ENCODE data around the gene GTPBP8.

GRCh38 chr3:110311393-110311742 lies 760.2 kb upstream of the NECTIN3 start:
- PRO-cap, 2 experiments = no peak in any of the 2 experiments

DNA sequence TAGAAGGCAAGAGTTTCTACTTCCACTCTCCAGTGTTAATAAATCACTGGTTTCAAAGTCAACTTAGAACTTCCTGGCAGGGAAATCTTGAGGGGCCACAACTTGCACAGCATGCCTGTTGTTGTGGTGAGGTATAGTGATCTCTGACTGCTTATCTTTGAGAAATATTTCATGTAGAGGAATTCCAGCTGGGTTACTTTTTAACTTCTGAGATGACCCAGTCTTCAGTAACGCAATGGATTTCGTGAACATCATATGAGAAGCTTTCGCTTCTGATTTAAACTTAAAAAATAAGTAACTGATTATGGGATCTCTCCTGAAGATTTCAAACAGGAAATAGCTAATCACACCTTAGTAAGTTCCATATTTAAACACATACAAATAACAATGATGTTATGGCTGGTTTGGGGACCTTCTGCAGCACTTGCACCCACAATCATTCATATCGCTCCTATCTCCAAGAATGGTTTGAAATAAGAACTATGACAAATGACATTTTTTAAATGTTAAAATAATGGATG lies 726.6 kb upstream of the NECTIN3 start:
- PRO-cap, 2 experiments = no peak in any of the 2 experiments

DNA sequence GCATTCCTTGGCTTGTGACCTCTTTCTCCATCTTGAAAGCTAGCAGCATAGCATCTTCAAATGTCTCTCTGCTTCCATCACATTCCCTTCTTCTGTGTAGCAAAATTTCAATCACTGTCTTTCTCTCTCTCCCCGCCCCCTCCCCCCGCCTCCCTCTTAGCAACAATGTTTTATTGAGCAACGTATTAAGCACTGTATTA lies 373.8 kb upstream of the NECTIN3 start:
- PRO-cap, 2 experiments = no peak in any of the 2 experiments

GRCh38 chr3:110888350-110889590 lies 182.8 kb upstream of the NECTIN3 start:
- PRO-cap, 2 experiments = no peak in any of the 2 experiments

DNA sequence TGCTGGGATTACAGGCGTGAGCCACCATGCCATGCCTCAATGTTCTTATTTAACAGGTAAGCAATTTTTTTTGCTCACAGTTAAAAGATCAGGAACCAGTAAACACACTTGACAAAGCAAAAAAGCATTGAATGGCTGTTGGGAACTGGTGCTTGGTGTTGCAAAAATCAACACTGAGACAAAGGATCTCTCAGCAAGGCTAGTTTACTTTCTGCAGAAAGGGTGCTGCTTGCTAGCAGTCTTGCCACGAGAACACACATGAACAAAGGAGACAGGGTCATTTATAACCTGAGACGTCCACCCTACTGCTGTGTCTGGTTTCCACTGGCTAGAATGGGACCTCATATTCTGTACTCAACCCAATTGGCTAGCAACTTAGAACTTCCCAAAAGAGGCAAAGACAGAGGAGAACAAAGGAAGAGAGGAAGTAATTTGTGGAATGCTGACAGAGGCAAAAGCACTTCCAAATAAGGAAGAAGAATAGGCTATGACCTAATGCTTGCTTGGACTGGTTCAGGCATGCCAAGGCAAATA lies 107.2 kb upstream of the NECTIN3 start:
- PRO-cap, 2 experiments = no peak in any of the 2 experiments

DNA sequence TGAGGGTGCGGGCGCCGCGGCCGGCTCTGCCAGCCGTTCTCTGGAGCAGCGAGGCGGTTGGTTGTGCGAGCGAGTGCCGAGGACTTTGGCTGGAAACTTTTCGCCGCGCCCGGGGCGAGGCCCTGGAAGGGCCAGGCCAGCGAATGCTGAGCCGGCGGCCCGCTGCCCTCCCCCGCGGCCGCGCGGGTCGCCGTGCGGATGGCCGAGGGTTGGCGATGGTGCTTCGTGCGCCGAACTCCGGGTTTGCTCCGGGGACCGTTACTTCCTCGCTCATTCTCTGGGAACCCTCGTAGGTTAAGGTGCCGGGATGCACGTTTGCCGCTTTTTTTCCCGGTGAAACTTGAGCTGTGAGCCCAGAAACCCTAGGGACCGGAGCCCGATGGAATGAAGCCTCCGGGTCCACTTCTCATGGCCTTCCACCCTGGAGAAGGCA lies 622 bp downstream of the NECTIN3 start:
- PRO-cap, 2 experiments = no peak in any of the 2 experiments

- PRO-cap, 2 experiments = no peak in any of the 2 experiments
Measured at GRCh38 chr3:111547104-111548127, 5.4 kb downstream of the CD96 start.

DNA sequence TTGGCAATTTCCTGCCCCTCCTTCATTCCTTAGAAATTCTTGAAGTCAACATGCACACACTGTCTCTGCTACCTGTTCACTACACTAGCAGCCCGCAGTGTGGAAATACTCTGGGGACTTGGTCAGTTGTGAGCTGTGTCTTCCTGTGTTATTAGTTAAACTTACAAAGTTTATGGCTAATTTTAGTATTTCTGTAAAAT lies 4.9 kb downstream of the ZBED2 start:
- PRO-cap, 2 experiments = no peak in any of the 2 experiments

- PRO-cap, 2 experiments = no peak in any of the 2 experiments
Measured at GRCh38 chr3:111610667-111611226, 15.6 kb upstream of the ZBED2 start.

GRCh38 chr3:111732267-111732747 lies 57.8 kb downstream of the PLCXD2 start:
- PRO-cap, 2 experiments = no peak in any of the 2 experiments

DNA sequence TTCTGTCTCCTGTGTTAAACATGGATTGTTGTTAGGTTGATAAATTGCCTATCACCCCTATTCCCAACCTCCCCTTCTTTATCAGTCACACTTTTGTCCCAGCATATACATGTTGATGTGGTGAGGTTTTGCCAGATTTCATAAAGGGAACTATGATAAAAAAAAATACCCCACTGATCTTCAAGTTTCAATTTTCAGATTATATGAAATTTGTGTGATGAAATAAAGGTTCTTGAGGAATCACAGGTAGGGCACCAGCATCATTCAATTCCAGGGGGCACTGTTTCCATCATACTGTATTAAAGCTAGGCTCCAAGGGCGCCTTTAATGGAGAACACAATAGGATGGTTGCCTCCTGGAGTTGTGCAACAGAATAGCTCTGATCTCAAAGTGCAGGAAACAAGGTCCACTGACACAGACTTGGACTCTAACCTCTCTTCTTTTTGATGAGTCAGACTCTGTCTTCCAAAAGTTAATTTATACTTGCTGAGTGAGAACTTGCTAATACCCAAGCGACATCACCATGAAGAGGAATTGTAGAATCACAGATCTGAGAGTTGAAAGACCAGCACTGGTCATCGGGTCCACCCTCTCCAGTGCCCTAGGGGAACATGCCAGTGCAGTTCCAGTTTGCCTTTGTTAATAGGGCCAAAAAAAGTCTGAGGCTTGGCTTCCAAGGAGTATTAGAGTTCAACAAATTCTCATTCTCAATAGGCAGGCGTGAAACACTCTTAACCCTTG lies 90.1 kb downstream of the PLCXD2 start:
- PRO-cap, 2 experiments = no peak in any of the 2 experiments

DNA sequence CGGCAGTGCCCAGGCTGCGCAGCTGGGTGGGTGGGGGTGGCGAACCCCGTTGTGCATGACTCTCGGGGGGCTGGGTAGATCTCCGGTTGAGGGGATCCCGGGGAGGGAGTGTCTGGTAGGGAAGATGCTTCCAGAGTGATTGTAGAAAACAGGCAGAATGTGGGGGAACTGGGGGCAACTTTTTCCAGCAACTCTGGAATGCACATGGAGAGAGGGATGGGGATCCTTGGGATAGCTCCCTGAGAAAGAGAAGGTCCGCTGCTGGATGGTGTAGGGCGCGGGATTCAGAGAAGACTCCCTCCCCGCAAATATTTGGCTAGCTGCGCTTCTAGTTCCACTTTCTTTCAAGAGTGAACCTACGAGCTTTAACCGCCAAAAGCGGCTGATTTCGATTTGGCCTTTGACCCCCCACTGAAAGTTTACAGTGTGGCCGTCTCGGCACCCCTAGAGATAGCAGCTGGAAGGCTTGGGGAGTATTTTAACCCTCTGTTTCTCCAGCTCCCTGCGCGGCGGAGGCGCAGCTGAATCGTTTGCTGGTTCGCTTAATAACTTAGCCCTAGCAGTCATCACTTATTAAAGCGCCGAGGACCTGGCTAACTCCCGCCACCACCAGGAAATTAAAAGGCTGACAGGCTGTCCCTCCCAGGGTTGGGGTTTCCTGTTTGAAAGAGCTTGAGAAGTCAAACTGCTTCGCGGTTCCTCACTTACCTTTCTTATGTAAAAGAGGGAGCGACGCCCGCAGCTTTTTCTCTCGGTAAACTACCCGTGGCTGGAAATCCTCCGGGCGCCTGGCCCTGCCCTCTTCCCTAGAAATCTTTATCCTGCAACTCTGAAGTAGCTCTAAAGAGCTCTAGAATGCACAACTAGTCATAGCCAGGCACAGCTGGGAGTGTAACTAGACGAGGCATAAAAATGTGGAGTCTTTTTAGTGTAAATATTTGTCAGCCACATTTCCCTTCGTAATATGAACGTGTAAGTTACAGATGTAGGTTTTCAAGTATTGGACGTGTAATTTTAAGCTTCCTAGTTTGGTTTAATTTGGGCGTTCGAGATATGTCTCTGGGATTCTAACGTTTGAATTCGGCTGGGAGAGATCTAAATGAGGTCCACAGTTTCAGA lies 1.2 kb downstream of the PHLDB2 start:
- PRO-cap, 2 experiments = peak in 2 of 2 experiments; most common plus-strand start position 710 of the sequence (in 1); most common minus-strand start position 547 of the sequence (in 2)

DNA sequence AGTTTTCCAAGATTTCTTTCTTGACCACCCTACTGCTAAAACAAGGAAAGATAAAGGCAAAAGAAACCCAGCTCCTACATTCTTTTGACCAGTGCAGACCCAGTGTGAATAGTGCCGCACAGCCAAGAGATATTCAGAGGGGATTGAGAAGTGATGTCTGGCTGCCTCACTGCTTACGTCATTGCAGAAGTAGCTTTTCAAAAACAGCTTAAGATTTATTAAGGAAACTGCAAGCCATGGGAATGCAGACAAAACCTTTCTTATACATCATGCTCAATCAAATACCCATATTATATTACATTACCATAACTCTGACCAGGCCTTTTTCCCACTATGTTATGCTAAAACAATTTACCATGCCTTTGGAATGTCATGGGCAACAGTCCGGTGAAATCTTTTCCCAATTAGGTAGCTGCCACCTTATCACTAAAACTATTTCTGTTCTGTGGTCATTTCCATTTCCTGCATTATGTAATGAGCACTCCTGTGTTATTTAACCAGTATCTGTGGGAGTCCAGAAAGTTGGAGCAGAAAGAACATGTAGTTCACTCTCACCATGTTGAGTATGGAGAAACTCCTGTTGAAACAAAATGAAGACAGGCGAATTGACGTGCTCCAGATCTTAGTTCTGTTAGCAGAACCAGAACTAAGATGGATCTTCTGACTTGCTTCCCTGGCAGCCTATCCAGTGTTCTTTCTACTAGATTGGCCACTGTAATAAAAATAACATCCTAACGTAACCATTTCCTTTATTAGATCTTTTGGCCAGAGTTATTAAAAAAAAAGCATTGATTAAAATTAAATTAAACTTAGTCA lies 6.1 kb downstream of the PHLDB2 start:
- PRO-cap, 2 experiments = no peak in any of the 2 experiments

DNA sequence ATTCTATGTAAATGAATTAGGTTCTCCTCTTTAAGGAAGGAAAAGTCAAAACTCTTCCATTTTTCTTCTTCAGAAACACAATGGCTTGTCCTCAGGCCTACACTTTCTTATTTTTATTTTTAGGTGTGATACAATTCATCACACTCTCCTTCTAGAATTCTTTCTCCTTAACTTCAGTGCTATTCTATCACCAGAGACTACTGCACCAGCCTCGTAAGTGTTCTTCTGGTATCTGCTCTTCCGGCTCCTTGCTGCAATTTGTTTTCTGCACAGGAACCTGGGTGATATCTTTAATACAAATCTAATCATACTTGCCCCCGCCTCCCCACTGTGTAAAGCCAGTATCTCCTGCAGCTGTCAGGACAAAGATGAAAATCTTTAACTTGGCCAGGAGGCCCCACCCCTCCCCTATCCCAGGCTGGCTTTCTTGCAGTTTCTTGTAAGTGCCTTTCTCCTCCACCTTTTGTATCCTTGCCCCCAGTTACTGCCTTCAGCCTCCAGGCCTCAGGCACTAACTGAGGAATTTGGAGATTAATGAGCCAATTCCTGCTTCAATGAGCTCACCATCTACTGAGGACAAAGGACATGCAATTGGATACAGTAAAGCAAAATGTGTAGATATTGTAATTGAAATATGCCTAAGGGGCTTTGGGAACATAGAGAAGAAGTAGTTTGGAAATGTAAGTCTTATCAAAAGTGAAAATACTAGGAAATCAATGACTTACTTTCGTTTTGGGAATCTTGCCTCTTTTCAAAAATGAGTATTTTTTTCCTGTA lies 6.6 kb downstream of the GCSAM start:
- PRO-cap, 2 experiments = no peak in any of the 2 experiments

GRCh38 chr3:112333937-112334476 lies 1.1 kb downstream of the CD200 start:
- PRO-cap, 2 experiments = peak in 1 of 2 experiments; most common plus-strand start chr3:112334063 (in 1)

- PRO-cap, 2 experiments = no peak in any of the 2 experiments
Measured at GRCh38 chr3:112353596-112353887, 20.6 kb downstream of the CD200 start.

- PRO-cap, 2 experiments = no peak in any of the 2 experiments
Measured at GRCh38 chr3:112565775-112566405, 4.0 kb downstream of the SLC35A5 start.

DNA sequence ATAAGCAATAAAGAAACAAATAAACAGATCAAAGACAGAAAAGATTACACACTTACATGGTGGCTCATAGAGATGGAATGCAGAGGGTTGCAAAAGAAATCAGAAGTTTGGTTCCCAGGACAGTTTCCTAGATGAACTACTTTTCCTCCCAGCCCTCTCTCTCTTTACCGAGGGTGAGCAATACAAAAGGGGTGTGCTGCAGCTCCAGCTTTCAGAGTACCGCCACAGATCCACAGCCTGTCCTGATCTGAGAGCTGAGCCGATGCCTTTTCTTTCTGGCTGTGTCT lies 729 bp downstream of the CCDC80 start:
- PRO-cap, 2 experiments = peak in 2 of 2 experiments; most common plus-strand start position 214 of the sequence (in 2)

DNA sequence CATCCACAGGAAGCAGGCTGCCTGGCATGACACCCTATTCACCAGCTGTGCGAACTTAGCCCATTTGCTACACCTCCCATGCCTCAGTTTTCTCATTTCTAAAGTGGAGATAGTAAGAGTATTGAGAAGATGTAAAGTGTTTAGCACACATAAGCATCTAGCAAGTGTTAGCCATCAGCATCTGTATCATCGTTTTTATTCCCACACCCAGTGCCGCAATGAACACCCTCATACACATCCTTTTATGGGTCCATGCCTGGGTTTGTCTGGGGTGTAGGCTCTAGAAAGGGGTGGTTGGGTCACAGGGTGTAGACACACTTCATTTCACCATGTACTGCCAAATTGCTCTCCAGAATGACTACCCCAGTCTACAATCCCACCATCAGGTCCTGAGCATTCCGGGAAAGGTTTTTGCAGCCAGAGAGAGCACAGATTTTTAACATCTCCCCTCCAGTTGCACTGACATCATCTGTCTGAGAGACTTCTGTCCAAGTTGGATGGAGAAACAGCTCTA lies 71.8 kb downstream of the CD200R1L start:
- PRO-cap, 2 experiments = no peak in any of the 2 experiments

DNA sequence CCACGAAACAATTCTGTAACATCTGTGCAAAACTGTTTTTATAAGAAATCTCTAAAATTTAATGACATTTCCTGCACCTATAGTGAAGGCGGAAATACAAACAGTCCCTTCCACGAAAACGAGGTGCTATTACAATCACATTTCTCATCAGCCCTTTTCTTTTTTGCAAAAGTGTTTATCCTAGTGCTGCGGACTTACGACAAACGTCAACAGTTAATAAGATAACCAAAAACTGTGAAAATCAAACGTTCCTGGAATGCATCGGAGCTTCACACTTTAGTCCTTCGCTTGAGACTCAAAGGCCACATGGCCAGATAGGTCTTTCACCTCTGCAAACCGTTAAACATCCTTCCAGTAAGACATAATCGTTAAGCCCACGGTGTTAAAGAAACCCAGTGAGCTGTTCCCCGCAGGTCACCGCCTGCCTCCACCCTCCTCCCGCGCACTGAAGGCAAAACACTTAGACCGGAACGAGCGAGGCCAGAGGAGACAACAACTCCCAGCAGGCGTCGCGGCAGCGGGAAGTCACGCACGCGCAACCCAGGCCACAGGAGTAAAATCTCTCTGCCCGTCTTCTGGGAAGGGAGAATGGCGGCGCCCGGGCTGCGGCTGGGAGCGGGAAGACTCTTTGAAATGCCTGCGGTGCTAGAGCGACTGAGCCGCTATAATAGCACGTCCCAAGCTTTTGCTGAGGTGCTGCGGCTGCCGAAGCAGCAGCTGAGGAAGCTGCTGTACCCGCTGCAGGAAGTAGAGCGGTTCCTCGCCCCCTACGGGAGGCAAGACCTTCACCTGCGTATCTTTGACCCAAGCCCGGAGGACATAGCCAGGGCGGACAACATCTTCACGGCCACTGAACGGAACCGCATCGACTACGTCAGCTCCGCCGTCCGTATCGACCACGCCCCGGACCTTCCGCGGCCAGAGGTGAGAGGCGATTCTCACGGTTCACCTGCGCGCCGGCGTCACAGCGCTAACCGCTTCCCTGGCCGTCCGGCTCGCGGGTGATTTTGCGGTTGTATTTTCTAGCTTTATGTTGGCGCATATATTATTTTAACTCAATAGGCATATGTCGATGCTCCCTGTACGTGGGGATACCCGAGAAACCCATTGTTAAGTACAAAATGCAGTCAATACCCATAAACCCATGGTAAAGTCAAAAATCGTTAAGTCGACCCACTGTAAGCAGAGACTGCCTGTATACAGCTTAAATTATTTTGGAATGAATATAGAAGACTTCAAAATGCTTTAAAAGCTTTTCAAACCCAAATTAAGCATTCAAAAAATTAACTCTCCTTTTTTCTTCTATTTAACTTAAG lies at the start of gene GTPBP8:
TSS of gene GTPBP8 (plus strand) at position 573 of the 1,316 bp plus-strand sequence.
- PRO-cap, 2 experiments = peak in 2 of 2 experiments; most common plus-strand start position 585 of the sequence (in 2); most common minus-strand start position 447 of the sequence (in 2)